ENCODE results near the genes KRTAP4-1, KRTAP9-6, KRT36 and KRT13.

- PRO-cap: no peak
- RAMPAGE, long total RNA, 2 experiments: no peak in any of the 2 experiments
Observed at GRCh38 chr17:40340120-40340314, 24.5 kb downstream of the GJD3 start.

- PRO-cap: bidirectional peak, plus-strand start at chr17:40341425, minus-strand start at chr17:40341209; bidirectional peak, plus-strand start at chr17:40341526, minus-strand start at chr17:40341519
- RAMPAGE, long total RNA, 2 experiments: no peak in any of the 2 experiments
Observed at GRCh38 chr17:40340929-40341880, 23.3 kb downstream of the GJD3 start.

DNA sequence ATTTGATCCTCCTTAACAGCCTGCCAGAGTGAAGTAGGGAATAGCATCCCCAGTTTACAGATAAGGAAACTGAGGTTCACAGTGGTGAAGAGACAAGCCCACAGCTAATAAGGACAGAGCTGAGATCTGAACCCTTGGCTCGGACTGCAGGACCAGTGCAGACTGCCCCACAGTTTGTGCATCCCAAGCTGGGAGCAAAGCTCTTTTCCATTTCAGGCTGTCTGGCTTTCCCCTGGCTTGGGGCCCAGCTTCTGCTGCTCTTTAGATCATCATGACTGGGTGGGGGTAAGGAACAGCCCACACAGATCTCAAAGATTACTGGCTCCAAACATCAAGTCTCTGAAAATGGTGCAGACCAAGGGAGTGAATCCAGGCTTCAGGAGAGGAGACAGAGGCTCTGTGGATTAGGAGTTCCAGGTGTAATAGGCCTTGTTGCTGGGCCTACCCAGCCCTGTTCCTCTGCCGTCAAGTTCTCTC lies 10.2 kb upstream of the IGFBP4 start:
- PRO-cap: no peak
- RAMPAGE, long total RNA, 2 experiments: no peak in any of the 2 experiments

GRCh38 chr17:40464240-40464591 lies 21.0 kb downstream of the IGFBP4 start:
- PRO-cap: no peak
- RAMPAGE, long total RNA, 2 experiments: no peak in any of the 2 experiments

DNA sequence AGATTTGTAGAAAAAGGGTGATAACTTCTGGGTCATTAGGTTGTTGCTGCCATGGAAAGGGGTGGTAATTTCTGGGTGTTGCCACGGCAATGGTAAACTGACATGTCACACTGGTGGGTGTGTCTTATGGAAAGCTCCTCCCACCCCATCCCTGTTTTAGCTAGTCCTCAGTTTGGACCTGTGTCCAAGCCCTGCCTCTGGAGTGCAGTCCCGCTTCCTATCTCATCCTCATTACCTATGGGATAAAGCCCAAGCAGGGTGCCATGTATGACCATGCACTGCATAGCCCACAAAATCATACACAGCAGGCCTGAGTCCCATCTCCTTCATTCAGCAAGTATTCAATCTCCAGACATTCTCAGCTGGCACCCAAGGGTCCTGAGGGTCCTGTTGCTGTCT lies 28.8 kb downstream of the TNS4 start:
- PRO-cap: no peak
- RAMPAGE, long total RNA, 2 experiments: no peak in any of the 2 experiments

DNA sequence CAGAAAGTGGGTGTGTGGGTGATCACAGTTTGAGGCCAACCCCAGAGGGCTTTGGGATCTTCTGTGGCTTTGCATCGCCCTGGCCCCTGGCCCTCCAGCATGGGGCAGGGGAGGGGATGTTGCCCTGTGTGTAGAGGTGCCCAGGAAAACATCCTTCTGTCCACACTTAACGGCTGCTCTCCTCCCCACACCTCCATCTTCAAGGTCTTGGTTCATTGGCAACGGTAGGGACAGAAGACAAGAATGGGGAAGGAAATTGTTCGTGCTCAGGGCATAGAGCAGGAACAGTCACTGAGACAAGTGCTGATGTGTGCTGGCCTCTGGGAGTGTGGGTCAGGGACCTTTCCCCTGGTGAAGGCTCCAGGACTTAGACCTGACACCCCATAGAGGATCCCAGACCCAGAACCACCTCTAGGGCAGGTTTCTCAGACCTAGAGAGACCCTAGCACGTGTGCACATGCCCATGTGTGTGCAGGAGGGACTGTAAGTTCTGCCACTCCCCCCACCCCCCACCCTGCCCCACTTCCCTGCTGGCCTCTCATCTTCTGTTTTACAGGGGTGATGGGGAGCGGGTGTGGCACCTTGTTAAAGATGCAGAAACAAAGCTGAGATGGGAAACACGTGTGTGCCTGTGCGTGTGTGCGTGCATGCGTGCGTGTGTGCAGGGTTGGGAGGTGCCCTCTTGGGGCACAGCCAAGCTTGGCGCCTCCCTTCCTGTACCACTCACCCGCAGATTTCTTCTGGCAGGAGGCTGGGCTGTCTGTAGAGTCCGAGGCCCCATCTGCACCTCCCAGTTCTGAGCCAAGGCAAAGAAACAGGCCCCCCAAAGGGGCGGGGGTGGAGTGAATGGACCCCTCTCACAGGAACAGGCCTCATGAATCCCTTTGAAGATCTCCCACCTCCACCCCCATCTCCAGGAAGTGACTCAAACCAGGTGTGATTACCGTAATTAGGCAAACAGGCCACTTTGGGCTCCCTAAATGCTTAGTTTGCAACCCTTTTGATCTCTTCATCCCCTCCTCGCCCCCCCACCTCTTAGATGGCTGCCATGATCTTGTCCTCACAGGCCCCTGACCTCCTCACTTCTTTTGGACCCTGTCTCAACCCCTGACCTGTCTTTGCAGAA lies 21.1 kb downstream of the TNS4 start:
- PRO-cap: no peak
- RAMPAGE, long total RNA, 2 experiments: no peak in any of the 2 experiments

- PRO-cap: no peak
- RAMPAGE, long total RNA, 2 experiments: no peak in any of the 2 experiments
Observed at GRCh38 chr17:40528797-40529329, 27.4 kb upstream of the TNS4 start.

GRCh38 chr17:40532295-40533078 lies 31.1 kb upstream of the TNS4 start:
- PRO-cap: no peak
- RAMPAGE, long total RNA, 2 experiments: no peak in any of the 2 experiments

DNA sequence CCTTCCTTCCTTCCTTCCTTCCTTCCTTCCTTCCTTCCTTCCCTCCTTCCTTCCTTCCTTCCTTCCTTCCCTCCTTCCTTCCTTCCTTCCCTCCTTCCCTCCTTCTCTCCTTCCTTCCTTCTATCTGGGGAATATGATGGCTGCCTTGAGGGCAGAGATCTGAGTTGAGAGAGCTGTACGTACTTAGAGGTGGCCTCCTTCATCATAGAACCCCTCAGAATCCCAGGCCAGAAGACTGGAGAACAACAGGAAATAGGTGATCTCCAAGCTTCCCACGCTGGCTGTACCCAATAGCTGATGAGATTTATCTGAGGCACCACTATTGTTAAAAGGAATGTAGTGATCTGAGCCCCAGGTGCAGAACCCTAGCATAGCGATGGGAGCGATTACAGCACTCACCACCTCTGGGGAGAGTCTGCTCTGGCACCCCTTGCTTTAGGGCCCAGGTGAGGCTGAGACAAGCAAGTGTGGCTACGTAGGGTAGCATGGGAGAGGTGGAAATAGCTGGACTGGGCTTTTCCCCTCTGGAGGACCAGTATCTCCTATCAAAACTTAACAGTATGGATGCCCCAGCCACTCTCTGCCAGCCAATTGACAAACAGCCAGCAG lies 26.0 kb downstream of the CCR7 start:
- PRO-cap: no peak
- RAMPAGE, long total RNA, 2 experiments: no peak in any of the 2 experiments

- PRO-cap: no peak
- RAMPAGE, long total RNA, 2 experiments: no peak in any of the 2 experiments
Observed at GRCh38 chr17:40551763-40552703, 13.2 kb downstream of the CCR7 start.

GRCh38 chr17:40557527-40558265 lies 7.6 kb downstream of the CCR7 start:
- PRO-cap: no peak
- RAMPAGE, long total RNA, 2 experiments: no peak in any of the 2 experiments

DNA sequence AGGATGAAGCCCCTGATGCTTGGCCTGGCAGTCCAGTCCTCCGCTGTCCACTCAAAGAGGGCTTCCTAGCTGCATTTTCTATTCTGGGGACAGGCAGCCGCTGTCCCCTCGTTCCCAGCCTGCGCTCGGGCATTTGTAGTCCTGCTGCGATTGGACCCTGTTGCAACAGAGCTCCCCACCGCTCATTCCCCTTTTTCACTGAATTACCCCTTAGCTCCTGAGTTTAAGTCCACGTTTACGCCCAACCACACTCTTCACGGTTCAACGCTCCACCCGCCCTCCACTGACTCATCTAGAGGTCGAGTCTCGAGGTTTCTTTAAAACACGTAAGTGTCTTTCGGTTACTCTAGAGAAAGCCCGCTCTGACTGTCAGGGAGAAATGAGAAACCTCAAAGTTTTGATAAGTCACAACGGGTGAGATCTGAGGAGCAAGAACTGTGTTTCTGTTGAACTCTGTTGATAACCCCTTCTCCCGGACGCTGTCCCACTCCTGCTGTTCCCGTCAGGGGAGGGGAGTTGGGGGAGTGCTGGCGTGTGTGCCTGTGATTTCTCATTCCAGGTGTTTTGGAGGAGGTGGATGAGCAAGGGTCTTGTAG lies 4.5 kb downstream of the CCR7 start:
- PRO-cap: no peak
- RAMPAGE, long total RNA, 2 experiments: no peak in any of the 2 experiments

DNA sequence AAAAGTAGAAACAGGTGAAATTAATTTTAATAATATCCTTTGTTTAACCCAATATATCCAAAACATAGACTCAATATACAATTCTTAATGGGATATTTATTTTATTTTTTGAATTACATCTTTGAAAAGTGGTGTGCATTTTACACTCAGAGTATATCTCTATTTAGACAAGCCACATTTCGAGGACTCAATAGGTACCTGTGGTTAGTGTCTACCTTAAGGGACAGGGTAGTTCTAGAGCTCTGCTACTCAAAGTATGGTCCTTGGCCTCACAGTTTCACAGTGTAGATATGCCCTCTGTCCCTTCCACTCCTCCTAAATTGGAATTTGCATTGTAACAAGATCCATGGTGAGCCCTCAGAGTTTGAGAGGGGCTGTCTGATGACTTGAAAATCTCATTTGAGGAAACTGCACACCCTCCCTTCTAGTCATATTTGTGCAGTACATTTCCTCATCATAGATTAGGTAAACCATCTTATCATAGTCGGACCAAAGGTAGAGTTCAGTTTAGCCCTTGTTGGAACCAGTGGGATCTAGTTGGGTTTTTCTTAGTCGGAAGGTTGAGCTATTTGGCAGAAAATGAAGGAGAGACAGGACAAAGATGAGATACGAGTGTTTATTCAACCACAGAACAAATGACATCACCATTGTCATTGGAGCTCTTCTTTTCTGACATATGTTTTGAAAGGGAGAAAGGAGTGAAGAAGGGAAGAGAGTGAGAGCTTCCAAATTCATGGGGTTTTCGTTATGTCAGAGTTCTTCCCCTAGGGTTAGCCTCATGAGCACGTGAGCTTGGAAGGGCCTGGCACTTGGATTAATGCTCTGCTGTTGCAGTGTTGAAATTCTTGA lies 15.7 kb upstream of the KRT20 start:
- PRO-cap: no peak
- RAMPAGE, long total RNA, 2 experiments: no peak in any of the 2 experiments

DNA sequence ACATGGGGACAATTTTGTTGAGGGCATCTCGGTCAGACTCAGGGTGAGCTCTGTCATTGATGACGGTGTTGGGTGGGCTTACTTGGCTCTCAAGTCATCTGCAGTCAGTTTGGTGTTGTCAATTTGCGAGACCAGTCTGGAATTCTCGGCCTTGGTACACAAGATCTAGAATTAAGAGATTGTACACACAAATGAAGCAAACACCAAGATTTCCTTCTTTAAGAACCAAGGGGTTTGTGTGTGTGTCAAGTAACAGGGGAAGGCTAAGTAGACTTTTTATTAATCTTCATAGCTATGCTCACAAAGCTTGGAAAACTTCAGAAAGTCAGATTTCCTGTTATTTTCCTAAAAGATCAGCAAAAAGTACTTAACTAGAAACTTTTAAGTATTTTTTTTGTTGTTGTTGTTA lies 2.4 kb downstream of the KRT39 start:
- PRO-cap: no peak
- RAMPAGE, long total RNA, 2 experiments: no peak in any of the 2 experiments

DNA sequence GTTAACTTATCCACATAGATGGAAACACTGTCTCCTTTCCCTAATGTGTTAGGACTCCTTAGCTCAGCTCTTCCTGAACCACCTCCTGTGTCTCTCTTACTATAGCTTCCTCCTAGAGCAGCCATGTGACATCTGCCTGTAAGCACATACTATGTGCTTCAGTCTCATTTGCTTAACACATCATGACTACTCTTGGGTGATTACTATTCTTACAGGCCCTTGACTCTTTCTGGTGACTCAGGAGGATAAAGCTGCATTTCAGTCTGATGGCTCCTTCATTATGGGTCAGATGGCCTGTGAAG lies 284 bp upstream of the KRTAP4-2 start:
- PRO-cap: no peak
- RAMPAGE, long total RNA, 2 experiments: no peak in any of the 2 experiments

DNA sequence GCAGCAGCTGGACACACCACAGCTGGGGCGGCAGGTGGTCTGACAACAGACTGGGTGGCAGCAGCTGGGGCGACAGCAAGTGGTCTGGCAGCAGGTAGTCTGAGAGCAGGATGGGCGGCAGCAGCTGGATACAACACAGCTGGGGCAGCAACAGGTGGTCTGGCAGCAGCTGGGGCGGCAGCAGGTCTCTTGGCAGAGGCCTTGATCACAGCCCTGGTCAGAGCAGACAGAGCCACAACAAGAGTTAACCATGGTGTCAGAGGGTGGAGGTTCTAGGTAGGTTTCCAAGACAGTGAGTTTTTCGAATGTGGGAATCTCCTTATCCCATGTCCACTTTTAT lies at the start of gene KRTAP4-1:
Gene KRTAP4-1, minus strand, starts transcription at position 309 of the 340 bp plus-strand sequence.
- PRO-cap: no peak
- RAMPAGE, long total RNA, 2 experiments: no peak in any of the 2 experiments

GRCh38 chr17:41265209-41265632 lies at the start of gene KRTAP9-6:
TSS of gene KRTAP9-6 (plus strand) at chr17:41265378.
- PRO-cap: no peak
- RAMPAGE, long total RNA, 2 experiments: no peak in any of the 2 experiments

DNA sequence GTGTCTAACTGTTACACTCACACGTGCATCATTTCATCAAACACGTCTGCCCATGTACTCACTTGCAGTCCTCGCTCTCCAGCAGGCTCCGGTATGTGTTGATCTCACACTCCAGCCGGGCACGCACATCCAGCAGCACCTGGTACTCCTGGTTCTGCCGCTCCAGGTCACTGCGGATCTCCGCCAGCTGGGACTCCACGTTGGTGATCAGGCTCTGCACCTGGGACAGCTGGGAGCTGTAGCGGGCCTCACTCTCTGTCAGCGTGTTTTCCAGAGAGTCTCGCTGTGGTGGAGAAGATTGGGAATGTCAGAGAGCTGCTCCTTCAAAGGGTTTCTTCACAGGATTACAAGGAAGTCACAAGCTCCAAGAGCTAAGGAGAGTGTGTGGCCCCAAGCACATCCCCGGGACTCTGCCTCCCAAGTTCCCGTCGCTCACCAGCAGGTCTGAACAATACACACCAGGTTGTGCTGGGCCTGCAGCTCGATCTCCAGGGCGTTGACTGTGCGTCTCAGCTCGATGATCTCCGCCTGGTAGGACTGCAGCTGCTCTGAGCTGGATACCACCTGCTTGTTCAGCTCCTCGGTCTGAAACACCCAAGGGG lies 2.5 kb downstream of the KRT31 start:
- PRO-cap: no peak
- RAMPAGE, long total RNA, 2 experiments: no peak in any of the 2 experiments

DNA sequence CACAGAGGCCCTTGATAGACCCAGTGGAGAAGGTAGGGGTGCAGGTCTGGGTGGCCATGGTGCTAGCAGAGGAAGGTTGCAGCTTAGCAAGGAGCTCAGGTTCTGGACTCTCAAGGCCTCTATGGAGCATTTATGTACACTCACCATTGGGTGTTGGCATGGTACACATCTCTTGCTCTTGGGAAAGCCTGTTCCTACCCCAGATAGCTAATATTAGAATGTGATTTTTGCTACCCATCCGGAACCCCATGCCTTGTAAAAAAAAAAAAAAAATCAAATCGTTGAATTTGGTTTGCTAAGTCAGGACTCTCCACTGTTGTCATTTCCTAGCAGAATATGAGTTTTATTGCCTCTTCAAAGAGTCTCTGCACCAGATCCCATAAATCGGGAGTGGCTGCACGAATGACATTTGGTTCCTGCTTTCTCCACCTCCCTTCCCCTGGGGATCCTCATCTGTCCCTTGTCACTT lies at the start of gene KRT36:
Gene KRT36, minus strand, starts transcription at position 104 of the 469 bp plus-strand sequence.
- PRO-cap: no peak
- RAMPAGE, long total RNA, 2 experiments: no peak in any of the 2 experiments

DNA sequence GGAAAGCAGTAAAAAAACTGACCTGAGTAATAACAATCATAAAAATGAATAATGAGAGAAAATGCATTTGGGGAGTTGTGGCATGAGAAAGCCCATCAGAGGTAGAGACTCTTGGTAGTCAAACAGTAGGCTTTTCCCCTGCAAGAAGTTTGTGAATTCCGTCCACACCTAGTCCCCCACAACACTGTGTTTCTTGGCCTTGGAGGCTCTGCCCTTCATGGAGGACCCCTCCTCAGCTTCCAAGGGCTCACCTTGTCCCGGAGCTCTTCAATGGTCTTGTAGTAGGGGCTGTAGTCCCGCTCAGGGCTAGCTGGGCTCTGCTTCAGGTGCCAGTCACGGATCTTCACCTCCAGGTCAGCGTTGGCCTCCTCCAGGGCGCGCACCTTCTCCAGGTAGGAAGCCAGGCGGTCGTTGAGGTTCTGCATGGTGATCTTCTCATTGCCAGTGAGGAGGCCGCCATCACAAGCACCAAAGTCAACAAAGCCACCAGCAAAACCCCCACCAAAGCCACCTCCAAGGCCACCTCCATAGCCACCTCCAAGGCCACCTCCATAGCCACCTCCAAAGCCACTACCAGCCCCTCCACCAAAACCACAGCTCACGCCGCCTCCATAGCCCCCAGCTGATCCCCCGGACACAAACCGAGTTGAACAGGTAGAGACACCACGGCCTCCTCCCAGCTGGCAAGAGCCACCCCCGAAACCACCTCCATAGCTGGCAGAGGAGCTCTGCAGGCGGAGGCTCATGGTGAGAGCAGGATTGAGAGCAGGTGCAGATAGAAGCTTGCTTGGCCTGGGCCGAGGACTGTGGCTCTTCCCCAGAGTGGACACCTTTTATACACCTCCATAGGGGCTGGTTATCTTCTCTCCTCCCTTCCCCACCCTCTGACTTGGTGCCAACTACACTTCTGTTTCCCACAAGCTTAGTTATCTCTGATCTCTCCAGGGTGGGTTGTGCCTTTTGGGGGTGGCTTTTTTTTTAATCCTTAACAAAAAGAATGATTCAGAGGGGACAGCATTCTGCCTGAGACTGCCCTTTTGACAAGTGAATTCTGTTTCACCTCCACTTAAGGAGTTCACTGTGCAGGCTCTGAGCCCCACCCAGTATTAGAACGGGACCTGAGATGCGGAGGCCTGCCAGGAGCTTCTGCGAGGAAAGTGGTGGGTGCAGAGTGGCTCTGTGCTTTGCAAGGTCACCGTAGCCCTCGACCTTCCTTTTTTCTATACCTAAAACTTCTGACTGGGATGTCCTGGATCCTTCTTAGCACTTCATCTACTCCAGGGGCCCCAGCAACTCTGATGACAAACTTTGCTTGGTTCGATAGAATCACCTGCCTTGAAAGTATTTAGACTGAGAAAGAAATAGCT lies at the start of gene KRT13:
Gene KRT13, minus strand, starts transcription at position 808 of the 1,367 bp plus-strand sequence.
- PRO-cap: no peak
- RAMPAGE, long total RNA, 2 experiments: no peak in any of the 2 experiments